Osteocyte (in vitro differentiated cells): ENCODE results near the genes PRR23C and ZBTB38.

DNA sequence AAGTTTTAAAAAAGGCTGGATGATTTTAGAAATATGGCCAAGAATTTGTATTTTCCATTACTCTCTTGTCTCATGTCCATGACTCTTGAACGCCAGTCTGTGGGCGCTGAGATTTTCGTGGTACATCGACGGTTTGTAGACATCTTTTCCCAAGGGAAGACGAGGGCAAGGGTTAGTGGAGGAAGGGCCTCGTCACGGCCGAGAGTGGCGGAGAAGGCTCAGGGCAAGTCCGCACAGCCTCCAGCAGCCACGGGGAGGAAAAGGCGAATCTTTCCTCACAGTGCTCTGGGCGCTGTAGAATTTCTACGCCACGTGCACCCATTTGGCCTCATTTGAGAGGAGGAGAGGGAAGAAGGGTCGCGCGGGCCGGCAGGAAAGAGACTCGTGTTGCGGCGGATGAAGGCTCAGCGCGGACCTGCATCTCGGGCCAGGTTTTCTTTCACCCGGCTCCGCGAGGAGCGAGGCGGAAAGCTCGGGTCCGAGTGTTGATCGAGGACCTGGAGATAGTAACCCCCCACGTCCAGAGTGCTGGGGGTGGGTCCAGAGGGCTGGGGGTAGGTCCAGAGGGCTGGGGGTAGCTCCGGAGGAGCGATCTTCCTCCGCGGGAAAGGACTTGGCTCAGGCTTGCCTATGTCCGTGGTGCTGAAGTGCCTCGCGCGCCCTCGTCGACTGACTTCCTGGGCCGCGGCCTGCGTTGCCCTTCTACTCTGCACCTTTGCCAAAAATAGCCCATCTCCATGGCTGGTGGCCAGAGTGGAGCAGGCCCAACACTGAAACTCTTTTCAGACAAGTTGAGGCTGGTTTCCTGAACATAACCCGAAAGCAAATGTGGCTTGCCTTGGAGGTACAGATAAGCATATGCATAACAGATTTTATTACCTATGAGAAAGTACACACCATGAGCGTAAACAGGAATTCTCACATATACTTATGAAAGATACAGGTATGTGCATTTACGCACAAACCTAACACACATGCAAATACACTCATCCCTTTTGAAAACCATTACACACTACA is 1.1 kb downstream of the SLC35G2 start:
- PRO-cap = bidirectional peak, plus-strand start at position 195 of the sequence, minus-strand start outside the sequence

- PRO-cap = no peak
Observed at GRCh38 chr3:136954116-136954372, 3.7 kb upstream of the IL20RB start.

- PRO-cap = no peak
Observed at GRCh38 chr3:137009933-137010448, 52.2 kb downstream of the IL20RB start.

GRCh38 chr3:137998517-137999313 is 11.2 kb upstream of the CLDN18 start:
- PRO-cap = no peak

DNA sequence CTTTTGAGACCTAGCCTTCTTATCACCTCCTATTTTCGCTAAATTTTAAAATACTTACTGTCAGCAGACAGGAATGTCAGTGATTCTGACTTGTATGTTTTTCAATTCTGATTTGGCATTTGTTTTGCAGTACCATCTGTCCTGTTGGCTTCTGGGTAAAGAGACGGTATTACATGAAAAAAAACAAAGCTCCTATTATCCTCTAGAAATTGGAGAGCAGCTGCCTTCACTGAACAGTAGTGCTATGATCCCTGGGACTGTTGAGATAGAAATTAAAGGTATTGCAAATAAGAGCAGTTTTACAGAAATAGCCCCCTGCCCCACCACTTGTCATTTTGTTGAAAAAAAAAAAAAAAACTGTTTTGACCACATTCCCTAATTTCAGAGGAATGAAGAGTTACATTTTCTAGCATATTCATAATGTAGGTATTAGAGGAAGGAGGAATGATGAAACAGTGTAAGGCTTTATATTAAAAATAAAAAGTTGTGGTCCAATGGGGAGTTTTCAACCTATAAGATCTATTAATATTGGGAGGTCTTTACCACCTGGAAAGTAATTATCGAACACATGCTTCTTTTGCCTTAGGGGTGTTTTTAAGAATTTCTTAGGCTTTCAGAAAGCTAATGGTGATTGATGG is 8.5 kb downstream of the ARMC8 start:
- PRO-cap = no peak

GRCh38 chr3:138247808-138248243 is 60.7 kb downstream of the ARMC8 start:
- PRO-cap = no peak

DNA sequence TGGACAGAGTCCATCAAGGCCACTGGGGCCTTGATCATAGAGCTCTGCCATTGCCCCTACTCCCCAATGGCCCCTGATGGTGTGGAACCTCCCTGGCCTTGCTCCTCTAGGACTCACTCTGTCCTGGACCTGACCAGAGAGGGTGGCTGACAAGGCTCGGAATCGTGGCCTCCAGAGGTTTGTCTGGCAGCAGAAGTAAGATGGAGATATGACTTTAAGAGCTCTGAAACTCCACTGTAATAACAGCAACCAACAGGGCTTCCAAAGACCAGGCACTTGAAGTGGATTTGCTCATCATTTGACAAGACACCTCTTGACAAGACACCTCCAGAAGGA is 1.2 kb downstream of the MRAS start:
- PRO-cap = no peak

- PRO-cap = no peak
Observed at GRCh38 chr3:138707669-138708588, 99.4 kb downstream of the FAIM start.

DNA sequence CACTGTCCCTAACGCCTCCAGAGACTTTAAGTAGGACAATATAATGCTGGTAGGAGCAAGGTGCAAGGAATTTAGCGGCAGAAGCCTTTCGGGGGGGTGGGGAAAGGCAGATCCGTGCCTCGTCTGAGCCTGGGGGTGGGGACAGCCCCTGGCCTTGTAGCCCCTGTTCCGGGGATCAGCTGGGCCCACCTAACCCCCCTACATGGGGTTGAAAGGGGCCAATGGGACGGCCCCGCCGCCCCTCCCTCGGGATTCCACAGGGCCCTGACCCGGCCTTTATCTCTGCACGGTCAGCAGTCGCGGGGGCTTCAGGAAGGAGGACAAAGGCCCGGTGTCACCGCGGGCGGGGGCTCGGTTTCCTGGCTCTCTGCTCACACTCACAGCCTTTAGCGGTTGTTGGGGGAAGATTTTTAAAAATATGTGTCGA is 8.1 kb downstream of the FOXL2 start:
- PRO-cap = no peak

DNA sequence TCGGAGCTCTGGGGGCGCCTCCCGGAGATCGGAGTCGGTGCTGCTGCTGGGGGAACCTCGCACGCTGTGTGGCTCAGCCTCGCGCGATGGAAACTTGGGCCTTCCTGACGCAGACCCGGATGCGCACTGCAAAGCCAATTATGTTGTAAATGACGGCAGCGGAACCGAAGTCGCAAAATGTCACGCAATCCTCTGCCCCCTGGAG is at the start of gene PRR23C:
PRR23C (minus strand) TSS at position 145 of the 205 bp plus-strand sequence.
- PRO-cap = no peak

DNA sequence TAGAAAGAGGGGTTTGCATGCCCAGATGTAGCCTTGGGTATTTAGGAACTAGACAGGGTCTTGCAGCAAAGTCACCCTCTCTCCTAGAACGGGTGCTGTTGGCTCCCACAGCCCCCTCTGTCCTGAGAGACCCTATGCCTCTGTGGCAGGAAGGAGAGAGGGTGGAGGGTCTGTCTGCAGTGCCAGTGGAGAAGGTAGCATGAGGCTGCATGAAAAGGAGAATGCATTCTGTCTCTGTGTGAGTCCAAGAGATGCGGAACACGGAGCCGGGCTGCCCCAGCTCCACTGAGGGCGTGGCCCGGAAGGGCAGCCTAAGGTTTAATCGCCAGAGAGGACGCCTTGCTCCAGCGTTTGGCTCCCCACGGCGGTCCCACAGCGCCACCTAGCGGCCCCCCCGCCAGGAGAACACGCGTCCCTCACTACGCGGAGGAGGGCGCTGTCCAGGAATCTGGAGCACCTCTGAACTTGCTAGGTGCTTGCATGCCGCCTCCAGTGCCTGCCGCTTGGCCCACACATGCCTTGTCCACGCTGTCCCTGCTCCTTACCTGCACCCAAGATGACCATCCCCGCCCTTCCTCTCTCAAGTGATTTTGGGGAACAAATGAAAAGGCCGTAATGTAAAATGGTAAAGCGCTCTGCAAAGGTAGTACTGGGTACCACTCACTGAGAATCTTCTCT is 14.5 kb upstream of the MRPS22 start:
- PRO-cap = no peak

DNA sequence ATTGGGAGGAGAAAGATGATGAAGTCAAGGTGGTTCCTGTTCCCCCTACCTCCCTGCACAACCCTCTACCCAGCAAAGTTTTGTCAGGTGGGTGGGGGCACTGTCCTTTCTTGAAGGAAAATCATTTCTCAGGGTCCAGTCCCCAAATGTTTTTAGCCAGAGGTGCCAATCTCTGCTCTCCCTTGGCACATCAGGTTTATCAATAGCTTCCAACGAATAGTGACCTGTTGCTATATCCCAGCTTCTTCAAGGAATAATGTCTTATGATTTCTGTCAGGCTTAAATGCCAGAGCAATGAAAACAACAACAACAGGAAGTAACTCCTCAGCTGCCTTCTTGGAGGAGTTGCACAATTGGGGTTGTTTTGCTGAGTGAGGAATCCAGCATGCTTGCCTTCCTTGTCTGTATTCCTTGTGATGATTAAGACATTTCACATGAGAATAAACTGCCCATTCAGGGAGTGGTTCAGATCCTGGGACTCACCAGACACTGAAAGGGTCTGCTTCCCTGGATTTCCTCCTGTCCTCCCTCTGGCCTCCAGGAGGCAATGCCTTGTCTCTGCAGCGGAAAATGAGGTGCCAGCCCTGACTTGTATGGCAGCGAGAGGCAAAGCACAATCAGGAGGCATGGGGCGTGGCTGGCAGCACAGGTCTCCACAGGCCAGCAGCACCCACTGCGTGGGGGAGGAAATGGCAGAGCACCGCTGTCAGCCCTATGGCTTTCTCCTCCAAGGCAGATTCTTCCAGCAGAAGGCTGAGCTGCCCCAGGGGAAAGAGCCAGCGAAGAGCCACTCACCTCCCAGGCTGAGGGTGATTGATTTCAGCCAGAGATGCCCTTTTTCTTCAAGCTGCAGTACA is 41.6 kb downstream of the RBP2 start:
- PRO-cap = no peak

- PRO-cap = no peak
Observed at GRCh38 chr3:139533086-139533350, 6.5 kb downstream of the RBP1 start.

GRCh38 chr3:139533536-139534506 is 5.7 kb downstream of the RBP1 start:
- PRO-cap = no peak

- PRO-cap = no peak
Observed at GRCh38 chr3:139654727-139654971, 23.1 kb downstream of the NMNAT3 start.

GRCh38 chr3:139936545-139936917 is 1.5 kb downstream of the CLSTN2 start:
- PRO-cap = no peak

DNA sequence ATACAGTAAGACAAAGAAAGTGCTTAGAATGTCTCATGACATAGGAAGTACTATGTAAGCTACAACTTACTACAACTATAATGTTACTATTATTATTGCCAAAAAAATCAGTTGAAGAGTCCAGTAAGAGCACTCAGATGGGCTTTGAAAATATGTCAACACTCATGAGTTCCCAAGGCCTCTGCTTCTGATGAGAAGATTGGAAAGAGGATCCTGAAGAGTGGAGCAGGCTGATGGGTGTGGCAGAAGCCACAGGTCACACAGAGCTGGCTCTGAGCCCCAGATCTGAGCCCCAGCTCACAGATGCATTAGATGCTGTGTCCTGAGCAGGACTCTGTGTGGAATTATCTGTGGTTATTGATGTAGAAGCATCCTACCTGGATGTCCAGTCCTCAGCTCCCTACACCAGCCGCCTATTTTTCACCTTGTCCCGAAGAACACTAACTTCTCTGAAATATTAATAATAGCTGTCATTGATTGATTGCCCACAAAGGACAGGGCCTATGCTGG is 65.6 kb downstream of the SPSB4 start:
- PRO-cap = no peak

DNA sequence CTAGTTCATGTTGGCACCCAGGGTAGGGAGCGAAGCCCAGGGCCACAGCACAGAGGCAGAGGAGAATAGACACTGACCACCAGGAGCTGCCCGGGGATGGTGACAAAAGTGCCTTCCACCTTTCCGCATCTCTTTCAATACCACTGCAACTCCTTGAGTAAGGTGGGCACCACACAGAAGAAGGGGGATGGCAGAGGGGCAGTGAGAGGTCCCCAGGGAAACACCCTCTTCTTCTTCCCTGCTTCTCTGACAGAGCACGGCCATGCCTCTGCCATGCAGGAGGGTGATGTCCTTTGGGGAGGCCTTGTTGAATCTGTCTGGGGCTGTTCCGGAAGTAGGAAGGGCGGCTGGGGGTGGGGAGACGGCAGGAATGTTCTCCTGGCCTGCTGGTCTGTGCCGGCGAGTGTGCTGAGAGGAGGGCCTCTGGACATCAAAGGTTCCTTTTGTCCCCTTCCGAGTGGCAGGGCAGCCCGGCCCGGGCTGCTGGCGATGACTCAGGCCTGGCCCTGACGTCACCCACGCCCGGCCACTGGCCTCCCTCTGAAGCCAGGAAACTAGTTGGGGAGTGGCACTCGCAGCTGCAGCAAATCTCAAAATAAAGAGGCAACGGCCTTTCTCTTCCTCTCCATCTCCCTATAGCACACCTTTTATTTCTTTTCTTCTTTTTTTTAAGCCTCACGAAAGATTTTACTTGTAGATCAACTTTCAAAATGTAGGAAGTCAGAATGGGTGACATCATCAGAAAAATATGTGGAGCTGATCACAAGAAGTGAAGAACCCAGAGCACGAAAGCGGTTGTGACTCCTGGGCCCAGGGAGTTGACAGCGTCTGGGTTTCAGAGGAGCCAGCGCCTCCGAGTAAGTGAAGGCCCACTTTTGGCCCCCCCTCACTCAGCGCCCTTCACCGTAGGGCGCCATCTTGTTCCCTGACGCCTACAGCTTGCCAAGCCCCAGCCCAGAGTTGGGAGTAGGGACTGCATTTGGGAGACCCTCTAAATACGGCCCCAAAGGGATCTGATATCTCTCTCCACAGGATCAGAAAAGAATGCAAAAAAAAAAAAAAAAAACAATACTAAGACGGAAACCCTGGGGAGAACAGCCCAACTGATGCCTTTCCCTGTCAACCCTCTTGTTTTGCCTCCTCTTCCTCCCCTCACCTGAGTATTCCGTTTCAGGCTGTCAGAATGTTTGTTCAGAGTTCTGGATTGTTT is at the start of gene ZBTB38:
ZBTB38 (plus strand) TSS at position 557 of the 1,210 bp plus-strand sequence.
- PRO-cap = bidirectional peak, plus-strand start at position 359 of the sequence, minus-strand start at position 315 of the sequence; bidirectional peak, plus-strand start at position 557 of the sequence, minus-strand start at position 418 of the sequence

GRCh38 chr3:141386610-141387476 is 18.5 kb downstream of the ZBTB38 start:
- PRO-cap = no peak

GRCh38 chr3:141401872-141401990 is 33.4 kb downstream of the ZBTB38 start:
- PRO-cap = no peak